Mesenteric fat pad (tissue), 1 donor: ENCODE measurements around the genes RNF135 and OMG.

DNA sequence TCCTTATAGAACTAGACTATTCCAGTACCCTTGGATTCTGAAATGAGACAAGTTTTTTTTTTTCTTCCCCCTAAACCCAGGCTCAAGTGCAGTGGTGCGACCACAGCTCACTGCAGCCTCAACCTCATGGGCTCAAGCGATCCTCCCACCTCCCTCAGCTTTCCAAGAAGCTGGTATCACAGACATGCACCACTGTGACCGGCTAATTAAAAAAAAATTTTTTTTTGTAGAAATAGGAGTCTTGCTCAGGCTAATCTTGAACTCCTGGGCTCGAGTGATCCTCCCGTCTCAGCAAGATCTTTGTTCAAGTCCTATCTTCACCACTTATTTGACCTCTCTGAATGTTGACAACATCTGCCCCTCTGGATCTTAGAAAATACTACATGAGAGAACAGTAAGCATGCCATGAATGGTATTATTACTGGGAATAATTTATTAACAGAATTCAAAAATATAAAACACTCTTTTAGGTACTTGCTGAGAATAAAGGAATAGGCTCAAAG is 26.7 kb upstream of the CORO6 start:
- PRO-cap, result no peak

- PRO-cap, result no peak
These were observed 45.2 kb upstream of the CORO6 start for GRCh38 chr17:29667980-29668325.

DNA sequence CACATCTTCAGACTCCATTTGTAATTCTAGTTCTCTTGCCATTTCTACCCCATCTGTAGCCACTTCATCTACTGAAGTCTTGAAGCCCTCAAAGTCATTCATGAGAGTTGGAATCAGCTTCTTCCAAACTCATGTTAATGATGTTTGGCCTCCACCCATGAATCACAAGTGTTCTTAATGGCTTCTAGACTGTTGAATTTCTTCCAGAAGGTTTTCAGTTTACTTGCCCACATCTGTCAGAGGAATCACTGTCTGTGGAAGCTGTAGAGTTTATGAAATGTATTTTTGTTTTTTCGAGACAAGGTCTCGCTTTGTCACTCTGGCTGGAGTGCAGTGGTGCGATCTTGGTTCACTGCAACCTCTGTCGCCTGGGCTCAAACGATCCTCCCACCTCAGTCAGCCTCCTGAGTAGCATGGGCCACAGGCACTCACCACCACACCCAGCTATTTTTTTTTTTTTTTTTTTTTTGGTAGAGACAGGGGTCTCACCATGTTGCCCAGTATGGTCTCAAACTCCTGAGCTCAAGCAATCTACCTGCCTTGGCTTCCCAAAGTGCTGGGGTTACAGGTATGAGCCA is 16.1 kb downstream of the NSRP1 start:
- PRO-cap, result no peak

DNA sequence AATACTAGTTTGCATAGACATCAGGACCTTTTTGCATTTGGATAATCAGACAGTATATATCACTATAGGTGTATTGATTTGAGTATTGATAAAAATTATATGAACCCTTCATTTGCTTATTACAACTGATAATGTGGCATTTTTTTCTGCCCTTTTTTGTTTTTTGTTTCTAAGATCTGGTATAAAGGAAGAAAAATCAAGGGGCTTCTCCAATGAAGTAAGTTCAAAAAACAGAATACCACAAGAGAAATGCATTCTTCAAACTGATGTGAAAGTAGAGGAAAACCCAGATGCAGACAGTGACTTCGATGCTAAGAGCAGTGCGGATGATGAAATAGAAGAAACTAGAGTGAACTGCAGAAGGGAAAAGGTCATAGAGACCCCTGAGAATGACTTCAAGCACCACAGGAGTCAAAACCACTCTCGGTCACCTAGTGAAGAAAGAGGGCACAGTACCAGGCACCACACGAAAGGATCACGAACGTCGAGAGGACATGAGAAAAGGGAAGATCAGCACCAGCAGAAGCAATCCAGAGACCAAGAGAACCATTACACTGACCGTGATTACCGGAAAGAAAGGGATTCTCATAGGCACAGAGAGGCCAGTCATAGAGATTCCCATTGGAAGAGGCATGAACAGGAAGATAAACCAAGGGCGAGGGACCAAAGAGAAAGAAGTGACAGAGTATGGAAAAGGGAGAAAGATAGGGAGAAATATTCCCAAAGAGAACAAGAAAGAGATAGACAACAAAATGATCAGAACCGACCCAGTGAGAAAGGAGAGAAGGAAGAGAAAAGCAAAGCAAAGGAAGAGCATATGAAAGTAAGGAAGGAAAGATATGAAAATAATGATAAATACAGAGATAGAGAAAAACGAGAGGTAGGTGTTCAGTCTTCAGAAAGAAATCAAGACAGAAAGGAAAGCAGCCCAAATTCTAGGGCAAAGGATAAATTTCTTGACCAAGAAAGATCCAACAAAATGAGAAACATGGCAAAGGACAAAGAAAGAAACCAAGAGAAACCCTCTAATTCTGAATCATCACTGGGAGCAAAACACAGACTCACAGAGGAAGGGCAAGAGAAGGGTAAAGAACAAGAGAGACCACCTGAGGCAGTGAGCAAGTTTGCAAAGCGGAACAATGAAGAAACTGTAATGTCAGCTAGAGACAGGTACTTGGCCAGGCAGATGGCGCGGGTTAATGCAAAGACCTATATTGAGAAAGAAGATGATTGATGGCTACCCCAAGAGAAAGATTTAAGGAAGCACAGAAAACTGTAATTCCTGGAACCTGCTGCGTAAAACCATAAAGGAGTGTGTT is 50.6 kb downstream of the SLC6A4 start:
- PRO-cap, result no peak

- PRO-cap, result no peak
These were observed 27.9 kb downstream of the BLMH start for GRCh38 chr17:30263551-30264442.

GRCh38 chr17:30323151-30323855 is 10.6 kb downstream of the TMIGD1 start:
- PRO-cap, result no peak

DNA sequence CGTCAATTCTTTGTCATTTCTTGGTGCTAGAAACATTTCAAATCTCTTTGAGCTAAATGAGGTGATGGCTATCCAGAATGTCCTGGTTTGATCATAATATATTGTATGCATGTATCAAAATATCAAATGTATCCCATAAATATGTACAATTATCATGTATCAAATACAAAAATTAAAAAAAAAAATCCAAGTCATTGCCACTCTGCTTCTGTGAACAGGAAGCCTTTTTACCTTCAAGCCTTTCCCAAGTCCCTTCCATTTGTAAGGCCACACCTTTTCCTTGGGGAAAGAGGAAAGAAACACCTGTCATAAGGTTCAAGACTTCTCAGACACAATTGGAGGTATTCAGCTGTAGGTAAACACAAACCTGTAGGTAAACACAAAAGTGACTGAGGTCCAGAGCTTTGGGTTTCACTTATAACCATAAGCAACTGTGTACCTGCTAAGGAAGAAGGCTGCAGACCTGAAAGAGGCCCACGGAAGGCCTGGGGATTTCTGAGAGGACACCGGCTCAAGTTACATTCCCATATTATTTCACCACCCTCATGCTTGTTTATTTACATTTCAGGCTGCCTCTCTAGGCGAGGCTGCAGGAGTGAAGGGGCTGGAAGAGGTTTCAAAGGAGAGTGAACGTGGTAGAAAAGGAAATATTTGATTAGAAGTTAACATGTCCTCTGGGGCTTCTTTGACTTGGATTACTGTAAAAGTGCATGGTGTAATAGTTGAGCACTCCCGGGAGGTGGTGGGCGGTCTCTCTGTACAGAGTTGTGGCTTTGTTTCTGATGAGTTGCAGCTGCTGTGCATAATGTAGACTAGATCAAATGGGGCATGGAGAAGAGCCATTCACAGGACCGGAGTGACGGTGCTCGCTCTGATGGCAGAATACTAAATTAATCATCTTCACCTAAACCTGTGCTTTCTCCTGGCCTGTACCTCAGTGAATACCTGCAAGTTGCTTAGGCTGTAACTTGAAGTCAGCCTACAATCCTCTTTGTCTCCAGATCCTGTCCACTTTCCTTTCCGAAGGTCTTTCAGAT is 2.2 kb upstream of the CPD start:
- PRO-cap, result no peak

DNA sequence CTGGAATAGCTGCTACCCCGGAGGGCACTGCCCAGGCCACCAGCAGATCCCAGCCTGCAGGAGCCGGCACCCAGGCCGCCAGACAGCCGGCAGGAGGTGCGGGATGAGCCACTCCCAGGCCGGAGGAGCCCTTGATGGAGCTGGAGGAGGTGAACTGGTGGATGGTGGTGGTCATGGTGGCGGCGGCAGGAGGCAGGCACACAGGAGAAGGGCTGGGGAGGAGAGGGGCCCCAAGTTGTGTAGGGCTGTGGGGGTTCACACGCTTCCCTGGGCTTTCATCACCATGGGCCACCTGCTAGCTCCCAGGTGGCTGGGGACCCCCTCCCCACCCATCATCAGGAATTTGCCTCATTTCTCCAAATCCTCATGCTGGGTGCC is 94.4 kb downstream of the GOSR1 start:
- PRO-cap, result no peak

- PRO-cap, result no peak
These were observed 116.6 kb downstream of the CRLF3 start for GRCh38 chr17:30707517-30708608.

DNA sequence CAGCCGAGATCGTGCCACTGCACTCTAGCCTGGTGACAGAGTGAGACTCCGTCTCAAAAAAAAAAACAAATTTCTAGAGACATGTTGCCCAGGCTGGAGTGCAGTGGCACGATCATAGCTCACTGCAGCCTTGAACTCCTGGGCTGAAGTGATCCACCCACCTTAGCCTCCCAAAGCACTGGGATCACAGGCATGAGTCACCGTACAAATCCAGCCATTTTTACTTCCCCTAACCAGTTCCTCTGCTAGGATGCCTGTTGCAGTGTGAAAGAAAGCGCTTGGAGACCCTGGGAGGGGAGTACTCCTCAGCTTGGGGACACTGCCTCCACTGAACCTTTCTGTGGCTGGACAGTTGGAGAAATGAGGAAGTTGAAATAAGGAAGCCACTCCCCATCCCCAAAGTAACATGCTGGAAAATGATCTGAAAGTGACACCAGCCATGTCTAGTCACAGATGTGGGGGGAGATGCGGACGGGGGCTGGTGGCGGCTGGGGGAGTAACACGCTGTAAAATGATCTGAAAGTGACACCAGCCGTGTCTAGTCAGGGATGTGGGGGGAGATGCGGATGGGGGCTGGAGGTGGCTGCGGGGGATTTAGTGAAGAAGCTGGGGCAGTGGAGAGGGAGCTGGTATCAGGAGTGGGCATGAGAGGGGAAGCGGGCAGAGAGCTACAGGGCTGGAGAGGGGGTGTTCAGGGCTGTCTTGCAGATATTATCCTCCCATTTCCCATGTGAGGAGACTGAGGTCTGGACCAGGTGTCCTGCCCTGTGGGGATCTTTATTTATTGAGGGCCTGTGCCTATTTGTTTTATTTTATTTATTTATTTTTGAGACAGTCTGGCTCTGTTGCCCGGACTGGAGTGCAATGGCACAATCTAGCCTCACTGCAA is 95.9 kb downstream of the CRLF3 start:
- PRO-cap, result no peak

DNA sequence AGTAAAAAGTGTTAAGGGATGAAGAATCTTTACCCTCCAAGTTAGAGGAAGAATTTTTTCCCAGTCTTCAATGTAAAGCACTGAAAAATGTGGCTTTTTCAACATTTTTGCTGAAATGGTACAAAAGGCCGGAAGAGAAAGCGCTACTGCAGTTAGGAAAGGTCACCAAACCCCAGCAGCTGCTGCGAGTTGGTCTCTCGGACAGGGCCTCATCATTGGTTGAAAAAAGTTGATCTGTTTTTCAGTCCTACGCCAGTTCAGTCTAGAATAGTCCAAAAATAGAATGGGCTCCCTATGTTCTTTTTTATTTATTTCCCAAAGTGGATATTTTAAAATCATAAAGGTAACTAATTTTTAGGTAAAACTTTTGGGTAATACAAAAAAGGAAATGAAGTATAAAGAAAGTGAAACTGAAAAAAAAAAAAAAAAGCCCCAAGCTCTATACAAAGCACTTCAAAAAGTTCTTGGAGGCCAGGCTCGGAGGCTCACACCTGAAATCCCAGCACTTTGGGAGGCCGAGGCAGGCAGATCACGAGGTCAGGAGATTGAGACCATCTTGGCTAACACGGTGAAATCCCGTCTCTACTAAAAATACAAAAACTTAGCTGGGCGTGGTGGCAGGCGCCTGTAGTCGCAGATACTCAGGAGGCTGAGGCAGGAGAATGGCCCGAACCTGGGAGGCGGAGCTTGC is 17.4 kb downstream of the ADAP2 start:
- PRO-cap, result no peak

GRCh38 chr17:30970805-30971663 is at the start of gene RNF135:
TSS of gene RNF135 (plus strand) at chr17:30971039.
- PRO-cap, result bidirectional peak, plus-strand start at chr17:30971023, minus-strand start at chr17:30970936; unidirectional peak, plus-strand start at chr17:30971023; unidirectional peak, plus-strand start at chr17:30971074

DNA sequence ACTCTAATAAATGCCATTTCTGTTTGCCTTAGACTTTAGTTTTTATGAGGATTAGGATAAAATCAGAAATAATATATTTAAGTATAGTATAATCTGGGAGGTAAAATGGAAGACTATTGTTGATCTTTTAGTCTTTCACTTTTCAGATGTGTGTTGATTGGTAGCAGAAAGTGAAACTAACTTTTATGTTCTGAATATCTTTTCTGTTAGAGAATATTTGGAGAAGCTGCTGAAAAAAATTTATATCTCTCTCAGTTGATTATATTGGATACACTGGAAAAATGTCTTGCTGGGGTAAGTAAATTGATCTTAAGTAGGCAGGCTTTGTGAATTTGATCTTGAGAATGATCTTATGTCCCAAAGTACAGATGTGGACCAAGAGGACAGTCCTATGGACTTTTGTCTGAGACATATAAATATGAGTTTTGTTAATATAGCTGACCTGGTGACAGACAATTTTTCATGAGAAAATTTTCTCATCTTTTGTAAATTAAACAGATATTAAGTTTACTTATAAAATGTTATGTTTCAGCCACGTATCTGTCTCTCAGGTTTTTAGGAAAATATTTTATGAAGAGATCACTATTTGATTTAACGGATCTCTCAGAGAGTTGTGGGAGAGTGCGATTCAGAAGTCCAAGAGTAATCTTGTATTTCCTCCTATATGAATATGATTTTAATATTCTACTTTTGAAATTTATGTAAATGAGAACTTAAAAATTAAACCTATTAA is 64.2 kb downstream of the NF1 start:
- PRO-cap, result no peak

DNA sequence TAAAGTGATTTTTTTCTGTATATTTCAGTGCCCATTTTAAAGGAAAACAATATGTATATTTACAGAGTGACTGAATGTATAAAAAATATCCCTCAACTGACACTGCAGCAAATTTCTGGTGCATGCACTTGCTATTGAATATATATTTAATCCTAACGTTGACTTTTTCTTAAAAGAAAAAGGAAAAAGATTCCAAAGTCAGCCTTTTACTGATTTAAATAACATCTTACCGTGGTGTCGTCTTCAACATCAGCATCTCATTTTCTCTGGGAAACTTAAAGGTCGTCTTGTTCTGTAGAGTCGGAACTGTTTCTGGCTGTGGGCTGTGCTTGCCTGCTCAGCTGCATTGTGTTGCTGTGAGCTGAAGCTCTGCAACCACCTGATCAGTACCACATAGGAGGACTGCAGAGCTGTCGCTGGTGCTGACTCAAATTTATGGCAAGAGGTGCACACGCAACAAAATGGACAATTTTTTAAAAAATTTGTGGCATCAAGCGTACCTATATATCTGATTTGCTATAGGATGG is at the start of gene OMG:
OMG (minus strand) TSS at position 314 of the 527 bp plus-strand sequence.
- PRO-cap, result no peak

GRCh38 chr17:31486539-31486997 is 95.1 kb downstream of the RAB11FIP4 start:
- PRO-cap, result no peak

- PRO-cap, result no peak
These were observed 100.3 kb downstream of the RAB11FIP4 start for GRCh38 chr17:31491807-31492195.

DNA sequence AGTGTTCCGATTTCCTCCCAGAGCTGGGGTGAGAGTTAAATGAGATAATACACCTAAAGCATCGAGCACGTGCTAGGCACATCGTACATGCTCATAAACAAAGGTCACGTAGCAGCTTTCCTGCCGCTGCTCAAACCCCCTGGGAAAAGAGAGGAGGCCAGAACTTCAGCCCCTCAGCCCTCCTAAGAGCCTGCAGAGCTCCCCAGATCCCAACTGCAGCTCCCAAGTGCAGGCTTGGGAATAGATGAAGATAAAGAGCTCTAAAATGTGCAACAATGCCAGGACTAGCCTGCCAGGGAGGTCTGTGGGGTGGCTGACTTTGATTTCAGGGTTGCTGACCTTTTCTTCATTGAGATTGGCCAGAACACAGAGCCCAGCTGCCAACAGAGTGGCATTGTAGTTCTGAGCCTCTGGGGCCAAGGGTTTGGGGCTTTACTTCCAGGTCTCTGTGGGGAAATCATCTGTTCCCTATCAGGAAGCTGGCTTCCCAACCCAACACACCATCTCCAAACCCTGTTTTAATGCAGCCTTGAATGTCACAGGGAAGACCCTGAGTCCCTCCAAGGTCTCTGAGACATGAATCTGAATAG is 120.6 kb downstream of the COPRS start:
- PRO-cap, result no peak

GRCh38 chr17:31999083-31999946 is 7.9 kb upstream of the LRRC37B start:
- PRO-cap, result no peak

GRCh38 chr17:32047042-32048127 is 40.2 kb downstream of the LRRC37B start:
- PRO-cap, result no peak

GRCh38 chr17:32082735-32083535 is 59.4 kb upstream of the RHOT1 start:
- PRO-cap, result no peak